Psoas muscle (tissue), 2 donors: ENCODE measurements around a stretch of chr18.

- PRO-cap, 2 experiments, result no peak in any of the 2 experiments
Measured at GRCh38 chr18:44715165-44715575, 34.5 kb downstream of the SETBP1 start.

- PRO-cap, 2 experiments, result no peak in any of the 2 experiments
Measured at GRCh38 chr18:44725599-44726085, 45.0 kb downstream of the SETBP1 start.

DNA sequence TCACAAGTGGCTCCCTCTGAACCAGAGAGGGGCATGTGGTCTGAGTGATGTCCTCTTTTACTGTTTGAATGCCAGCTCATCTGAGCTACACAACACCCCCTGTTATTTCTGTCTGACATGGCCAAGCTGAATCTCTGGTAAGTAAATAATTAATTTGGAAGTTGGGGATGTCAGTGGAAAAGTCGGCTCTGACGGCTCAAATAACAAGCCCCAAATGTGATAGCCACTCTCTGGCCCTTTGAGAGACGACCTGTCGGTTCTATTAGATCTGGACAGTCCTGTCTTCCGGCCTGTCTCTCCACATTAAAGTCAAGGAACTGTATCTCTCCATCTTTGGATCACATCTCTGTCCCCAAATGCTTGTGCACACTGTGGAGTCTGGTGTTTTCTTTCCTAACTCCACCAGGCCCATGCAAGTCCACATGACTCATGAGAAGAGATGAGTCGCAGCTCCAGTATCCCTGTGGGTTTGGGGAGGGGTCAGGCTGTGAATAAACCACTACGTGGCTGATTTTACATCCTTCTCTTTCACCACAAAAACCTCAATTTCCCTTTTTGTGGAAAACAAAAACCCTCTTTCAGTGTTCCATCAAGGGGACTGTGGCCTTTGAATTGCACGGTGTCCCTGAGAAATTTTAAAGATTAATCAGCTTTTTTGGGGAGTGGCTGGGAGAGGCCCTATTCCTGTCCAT lies 52.6 kb downstream of the SETBP1 start:
- PRO-cap, 2 experiments, result no peak in any of the 2 experiments

DNA sequence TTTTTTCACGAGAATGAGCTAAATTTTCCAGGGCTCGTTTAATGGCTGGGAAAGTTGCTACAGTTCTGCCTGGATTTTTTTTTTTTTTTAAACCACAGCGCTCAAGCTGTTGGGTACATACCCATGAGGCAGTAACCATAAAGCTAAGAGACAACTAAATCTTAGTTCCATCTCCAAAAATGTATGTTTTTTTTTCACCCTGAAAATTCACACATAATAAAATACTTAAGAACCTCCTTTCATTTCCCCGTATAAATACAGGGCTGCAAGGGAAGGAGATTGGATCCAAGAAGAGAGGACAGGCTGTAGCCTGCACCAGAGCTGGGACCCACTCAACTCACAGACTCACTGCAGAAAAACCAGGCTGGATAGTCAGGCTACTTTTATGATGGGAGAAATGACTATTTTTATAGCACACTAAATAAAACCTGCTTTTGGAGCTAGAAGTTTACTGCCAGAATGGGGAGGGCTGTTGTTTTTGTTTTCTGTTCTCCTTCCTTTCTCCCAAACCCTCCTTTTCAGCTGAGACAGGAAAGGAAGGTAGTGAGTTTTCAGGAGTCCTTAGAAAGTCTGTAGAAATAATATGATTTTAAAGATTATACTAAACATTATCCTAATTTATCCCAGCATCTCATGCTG lies 244.5 kb downstream of the SETBP1 start:
- PRO-cap, 2 experiments, result no peak in any of the 2 experiments

DNA sequence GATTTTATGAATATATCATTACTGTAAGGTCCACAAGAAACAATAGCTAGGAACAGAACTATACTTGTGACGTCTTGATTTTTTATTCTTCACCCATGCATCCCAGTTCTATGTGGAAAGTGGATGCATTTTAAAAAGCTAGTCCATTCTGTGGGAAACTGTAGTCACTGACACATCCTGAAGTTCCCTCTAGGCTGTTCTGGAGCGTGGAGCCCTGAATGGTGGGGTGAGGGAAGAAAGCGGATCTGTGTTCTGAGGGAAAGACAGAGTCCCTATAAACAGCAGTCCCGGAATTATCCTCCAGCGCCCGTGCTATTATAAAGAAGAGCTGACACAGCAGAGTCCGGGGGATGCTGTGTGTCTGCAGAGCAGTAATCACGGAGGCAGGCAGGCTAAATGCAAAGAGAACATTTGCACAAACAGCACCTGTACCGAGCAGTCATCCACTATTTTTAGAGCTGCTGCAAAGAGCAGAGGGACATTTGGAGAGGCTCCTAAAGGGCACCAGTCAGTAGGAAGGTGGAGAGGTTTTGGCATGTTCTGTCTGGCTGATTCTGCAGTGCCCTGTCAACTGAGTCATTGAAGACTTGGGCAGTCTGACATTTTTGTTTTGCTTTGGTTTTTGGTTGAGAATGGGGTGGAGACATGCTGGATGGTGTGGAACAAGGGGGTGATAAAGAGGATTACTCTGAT lies 293.8 kb upstream of the SLC14A2 start:
- PRO-cap, 2 experiments, result peak in 1 of 2 experiments; most common minus-strand start position 247 of the sequence (in 1)

GRCh38 chr18:45588148-45588686 lies 27.1 kb upstream of the SLC14A2 start:
- PRO-cap, 2 experiments, result no peak in any of the 2 experiments

DNA sequence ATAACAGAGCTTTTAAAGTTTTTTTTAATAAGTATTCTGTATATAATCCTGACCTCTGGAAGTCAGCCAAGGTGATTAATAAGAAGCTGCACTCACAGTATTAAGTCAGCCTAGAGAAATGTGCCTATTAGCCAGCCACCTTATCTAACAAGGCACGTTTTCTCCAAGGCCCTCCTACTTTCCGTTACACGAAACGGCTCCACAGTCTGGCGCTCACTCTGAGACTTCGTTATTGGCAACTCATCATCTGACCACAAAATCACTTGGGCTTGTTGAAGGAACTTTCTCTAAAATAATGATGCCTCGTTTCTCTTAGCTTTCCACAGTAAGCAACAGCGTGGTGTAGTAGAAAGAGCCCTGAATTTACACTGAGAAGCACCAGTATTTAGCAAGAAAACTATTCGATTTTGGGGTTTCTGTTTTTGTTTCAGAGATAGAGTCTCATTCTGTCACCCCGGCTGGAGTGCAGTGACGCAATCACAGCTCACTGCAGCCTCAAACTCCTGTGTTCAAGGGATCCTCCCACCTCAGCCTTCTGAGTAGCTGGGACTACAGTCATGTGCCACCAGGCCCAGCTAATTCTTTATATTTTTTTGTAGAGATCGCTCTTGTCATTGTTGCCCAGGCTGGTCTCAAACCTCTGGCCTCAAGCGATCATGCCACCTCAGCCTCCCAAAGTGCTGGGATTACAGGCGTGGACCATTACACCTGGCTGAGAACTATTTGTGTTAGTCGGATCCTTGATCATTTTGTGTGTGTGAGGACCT lies 53.5 kb upstream of the SLC14A1 start:
- PRO-cap, 2 experiments, result no peak in any of the 2 experiments

DNA sequence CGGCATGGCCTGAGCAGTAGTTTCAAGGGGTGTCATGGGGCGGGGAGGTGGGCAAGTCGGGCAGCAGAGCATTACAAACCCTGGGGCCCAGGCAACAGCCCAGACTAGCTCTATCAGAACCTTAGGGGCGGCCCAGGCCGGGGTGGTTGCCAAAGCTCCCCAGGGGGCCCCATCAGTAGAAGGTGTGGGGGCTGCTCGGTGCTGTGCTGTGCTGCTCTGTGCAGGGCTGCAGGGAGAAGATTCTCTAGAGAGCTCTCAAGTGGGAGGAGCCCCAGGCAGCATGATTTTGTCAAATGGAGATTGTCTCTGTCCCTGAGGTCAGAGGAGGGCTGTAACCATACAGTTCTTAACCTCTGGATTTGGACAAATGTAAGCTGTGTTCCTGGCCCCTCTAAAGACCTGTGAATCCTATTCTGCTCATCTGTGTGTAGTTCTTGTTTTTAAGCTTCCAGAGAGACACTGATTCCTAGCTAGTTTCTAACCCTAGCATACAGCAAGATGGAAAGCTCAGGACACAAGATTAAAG lies 36.3 kb upstream of the SLC14A1 start:
- PRO-cap, 2 experiments, result no peak in any of the 2 experiments

DNA sequence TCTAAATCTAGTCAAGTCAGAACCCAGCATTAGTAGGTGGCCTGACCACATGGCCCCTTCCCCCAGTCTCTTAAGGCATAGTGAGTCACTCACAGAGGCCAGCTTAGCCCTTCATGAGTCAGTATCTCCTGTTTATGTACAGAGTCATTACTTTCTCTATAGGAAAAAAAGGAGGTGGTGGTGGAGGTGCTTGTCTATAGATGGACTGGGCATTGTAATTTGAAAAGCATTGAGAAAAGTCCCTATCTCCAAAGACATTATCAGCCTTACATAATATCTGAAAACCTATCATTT lies 22.7 kb upstream of the SIGLEC15 start:
- PRO-cap, 2 experiments, result no peak in any of the 2 experiments

DNA sequence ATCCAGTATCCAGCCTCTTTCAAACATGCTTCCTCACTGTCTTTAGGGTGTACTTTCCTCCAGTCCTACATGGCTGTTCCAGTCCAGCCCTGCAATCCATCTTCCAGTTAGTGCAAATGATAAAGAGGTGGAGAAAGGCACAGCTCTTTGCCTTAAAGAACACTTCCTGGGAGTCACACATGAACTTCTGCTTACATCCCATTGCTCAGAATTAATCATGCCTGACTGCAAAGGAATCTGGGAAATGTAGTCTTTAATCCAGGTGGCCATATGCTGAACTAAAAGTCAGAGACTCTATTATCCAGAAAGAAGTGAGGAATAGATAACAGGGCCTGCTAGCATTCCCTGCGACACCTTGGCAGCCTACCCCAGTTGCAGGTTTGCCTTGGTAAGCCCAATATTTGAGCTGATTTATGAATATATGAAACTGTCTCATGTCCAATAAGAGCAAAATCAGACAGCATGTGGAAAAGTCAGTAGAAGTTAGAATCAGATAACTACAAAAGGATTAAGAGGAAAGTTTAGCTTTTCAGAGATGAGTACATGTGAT lies 9.2 kb upstream of the RNF165 start:
- PRO-cap, 2 experiments, result no peak in any of the 2 experiments

- PRO-cap, 2 experiments, result no peak in any of the 2 experiments
Measured at GRCh38 chr18:47260895-47261444, 9.5 kb upstream of the SKOR2 start.

DNA sequence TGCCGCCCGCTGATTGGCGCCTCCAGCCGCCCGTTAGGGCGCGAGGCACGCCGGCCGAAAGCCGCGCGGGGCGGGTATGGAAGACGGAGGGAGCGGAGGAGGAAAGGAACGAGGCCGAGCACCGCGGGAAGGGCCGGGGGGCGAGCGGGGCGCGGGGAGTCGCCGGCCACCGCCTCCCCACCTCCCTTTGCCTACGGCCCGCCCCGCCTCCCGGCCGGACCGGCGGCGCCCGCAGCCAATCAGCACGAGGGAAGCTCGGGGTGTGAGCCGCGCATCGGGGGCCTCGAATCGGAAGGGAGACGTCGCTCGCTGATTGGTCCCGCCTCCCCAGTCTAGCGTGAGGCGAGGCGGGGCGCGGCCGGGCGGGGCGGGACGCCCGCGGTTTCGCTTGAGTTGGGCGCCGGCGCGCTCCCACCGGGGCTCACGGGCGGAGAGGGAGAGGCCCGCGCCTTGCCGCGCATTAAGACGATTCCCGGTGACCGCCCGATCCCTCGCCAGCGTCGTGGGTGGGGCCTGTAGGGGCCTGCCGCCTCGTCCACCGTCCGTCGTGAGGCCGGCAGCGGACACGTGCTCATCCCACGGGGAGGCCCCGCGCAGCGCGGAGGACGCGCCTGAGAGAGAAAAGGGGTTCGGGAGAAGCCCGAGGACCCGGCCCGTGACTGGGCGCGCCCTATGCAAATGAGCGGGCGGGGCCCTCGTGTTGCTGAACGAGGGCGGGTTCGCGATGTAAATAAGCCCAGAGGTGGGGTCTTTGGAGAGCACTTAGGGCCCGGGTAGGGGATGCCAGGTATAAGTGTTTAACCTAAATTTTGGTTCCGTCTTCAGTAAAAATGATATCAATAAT lies 693 bp upstream of the SMAD2 start:
- PRO-cap, 2 experiments, result peak in 2 of 2 experiments; most common plus-strand start position 391 of the sequence (in 2); most common minus-strand start position 189 of the sequence (in 2)

DNA sequence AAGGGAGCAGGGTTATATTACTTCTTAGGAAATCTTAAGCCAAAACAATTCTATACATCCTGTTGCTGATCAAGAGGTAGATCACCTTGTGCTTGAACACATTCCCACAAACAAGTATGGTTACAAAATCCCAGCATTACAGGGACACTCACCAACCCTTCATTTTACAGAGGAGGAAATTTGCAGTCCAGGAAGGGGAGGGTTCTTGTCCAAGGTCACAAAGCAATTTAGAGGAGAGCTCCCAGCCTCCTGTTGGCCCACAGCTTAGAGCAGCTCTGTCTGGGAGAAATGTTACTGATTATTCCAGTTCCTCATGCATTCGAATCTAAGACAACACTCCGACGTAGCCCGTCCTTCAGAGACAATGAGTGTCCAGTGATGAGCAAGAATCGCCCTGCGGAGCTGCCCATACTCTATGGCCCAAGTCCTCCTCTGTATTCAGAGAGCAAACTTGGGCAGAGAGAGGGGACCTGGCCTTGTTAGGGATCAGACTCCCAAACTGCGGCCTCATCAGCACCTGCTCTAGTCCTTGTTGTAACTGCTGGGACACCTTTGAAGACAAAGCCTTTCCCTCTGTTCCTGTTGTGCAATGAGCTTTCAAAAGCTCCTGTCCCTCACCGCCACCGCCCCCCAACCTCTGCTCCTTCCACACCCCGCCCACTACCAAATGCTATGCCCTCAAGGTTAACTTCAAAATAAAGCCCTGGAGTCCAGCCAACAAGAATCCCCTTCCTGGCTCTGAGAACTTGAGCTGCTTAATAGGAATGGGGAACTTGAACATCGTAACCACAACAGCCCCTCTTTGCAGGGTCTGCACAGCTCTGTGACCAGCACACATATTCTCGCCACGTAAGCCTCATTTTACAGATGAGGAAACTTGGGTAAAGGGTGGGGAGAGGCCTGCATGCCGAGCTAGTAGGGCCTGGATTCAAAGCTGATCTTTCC lies 234.8 kb upstream of the SMAD2 start:
- PRO-cap, 2 experiments, result no peak in any of the 2 experiments

GRCh38 chr18:48324630-48325156 lies 84.5 kb downstream of the ZBTB7C start:
- PRO-cap, 2 experiments, result no peak in any of the 2 experiments

DNA sequence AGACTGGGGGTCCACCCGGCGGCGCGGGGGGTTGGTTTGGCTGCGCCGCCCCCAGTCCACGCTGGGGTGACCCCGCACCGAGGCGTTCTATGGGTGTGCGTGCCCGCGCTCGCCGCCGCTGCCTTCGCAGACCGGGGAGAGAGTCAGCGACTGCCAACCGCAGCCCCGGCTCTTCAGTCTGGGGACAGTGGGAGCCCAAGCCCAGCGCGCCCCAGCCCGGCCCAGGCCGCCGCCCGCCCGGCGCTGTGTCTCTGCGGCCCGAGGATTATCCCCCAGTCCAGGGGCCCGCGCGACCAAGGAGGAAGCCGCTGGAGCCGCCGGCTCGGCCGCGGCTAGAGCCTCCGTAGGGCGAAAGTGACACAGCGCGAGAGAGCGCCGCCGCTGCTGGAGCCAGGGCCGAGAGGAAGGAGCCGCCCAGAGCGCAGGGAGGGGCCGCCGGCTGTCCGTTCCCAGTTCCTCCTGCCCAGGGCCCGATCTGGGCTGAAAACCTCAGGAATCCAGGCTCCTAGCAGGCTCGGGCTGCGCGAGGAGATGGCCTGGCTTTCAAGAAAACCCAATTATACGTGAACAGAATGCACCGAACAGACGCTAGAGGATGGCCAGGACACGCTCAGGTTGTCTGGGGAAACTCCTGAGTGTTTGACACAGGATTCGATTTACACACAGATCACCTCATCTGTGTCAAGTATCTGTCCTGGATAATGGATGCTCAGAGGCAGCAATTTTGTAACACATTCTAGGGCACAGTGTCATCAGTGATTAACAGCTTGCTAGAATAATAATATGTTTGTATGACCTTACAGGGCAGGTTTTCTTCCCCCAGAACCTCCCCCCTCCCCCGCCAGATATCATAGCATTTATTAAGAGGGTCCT lies 2.4 kb downstream of the CTIF start:
- PRO-cap, 2 experiments, result peak in 2 of 2 experiments; most common plus-strand start position 275 of the sequence (in 2); most common minus-strand start position 356 of the sequence (in 2)

DNA sequence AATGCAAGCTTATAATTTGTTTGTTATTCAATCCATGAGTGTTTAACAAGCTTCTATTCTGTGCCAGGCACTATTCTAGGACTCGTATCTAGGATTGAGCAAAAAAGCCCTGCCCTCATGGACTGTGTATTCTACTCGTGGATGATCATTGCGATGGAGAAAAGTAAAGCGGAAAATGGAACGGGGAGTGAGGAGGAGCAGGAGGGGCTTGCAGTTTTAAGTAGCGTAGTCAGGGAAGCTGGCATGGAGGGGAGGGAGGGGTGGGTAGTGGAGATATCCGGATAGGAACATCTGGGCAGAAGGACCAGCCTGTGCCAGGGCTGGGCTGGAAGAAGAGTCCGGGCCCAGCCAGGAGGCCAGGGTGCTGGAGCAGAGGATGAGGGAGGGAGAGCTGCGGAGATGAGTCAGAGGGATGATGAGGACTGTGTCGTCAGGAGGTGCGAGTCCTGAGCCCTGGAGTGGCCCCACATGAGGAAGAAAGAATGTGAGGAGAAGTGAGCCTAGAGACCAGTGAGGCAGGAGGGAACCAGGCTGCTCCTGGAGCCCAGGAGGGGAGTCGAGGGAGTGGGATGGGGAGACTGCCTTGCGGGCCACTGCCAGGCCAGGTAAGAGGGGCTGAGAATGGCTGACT lies 82.3 kb downstream of the CTIF start:
- PRO-cap, 2 experiments, result no peak in any of the 2 experiments

GRCh38 chr18:48663525-48664234 lies 124.8 kb downstream of the CTIF start:
- PRO-cap, 2 experiments, result no peak in any of the 2 experiments

GRCh38 chr18:48713219-48714074 lies 174.6 kb downstream of the CTIF start:
- PRO-cap, 2 experiments, result no peak in any of the 2 experiments

DNA sequence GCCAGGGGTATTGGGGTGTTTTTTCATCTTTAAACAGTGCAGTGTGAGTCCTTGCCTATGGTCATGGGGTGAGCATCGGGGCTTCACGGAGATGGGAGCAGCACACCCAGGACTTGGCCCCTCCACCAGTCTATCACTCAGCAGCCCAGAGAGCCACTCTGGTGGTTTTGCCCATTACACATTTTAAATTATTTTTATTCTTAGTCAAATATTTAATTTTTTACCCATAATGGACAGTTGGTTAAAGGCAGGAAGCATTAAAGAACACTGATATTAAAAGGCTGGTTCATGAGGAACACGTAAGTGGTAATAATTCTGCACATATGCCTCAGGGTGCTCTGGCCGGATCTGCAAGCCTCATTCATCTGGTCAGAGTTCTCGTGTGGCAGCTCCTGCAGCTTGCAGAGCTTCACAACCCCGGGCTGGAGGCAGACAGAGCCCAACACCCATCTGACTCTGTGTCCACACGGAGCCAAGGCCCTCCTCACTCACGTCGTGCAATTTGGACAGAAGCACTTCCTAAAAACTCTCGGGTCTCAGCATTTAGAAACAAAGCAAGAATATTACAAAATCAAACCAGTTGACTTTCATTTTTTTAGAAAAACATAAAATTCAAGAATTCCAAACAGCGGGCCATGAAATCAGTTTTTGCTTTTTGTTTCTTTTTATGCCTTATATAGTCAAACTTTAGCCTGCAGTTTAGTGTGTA lies 204.1 kb downstream of the CTIF start:
- PRO-cap, 2 experiments, result no peak in any of the 2 experiments

DNA sequence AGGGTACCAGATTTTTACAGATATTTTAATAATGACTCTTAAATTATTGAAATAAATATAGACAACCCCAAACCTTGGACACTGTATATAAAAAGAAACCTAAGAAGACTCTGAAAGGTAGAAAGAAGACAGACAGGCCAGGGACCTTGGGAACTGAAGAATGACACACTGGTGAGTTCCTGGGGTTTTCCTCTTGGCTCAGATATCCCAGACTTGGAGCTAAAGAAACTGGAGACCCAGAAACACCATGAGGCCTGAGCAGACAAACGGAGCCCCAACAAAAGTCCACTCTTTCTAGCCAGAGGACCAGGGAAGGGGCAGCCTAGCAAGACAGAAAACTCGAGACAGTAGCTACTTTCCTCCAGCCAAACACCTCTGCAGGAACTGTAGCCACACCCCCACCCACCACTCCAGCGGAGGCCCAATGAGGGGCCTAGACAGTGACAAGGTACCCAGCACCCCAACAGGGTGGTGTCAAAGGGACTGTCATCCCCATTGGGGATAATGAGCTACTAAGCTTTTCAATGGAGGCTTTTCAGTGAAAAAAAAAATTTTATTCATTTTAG lies 194.9 kb downstream of the SMAD7 start:
- PRO-cap, 2 experiments, result no peak in any of the 2 experiments